GM12892 (cell line): ENCODE measurements around the genes DAB2 and TTC33.

DNA sequence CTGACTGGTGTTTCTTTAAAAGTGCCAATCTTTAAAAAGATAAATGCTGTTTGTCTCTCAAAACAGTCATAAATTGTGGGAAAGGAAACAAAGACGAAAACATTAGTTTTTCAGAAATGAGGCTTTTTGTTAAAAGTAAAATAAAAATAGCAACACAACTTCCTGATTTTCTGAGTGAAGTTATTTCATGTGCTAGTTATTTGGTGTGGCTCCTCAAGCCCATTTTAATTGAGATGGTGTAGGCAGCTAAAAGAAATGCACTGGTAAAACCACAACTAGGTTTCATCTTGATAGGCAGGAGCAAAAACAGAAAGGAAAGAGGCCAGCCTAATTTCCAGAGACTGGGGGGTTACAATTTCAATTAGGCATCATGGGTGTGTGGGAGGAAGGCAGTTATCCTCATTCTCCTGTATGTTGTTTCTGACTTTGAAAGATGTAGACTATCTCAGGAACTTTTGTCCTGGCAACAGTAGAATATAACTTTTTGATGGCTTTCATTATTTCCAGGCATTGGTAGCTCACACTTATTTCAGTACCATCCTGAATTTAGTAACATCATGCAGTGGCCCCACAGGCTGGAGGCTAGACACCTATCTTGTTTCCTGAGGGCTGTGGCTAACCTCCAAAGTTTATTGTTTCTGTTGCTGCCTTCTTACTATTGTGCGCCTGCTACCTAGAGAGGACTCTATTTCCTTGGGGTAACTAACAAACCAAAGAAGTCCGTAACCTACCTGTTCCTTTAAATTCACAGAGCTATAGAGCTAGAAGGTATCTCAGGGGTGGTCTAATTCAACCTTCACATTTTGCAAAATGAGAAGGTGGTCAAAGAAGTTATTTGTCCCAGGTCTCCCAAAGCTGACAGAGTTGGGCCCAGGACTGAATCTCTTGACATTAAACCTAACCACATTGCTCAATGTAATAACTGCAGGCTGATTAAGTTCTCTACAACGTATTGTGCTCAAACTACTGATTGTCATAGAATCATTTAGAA is 42.5 kb downstream of the FYB1 start:
- RRBS: no CpG with 5 or more reads among the region's 4 CpGs

- RRBS: no CpG with 5 or more reads among the region's 2 CpGs
Measured at GRCh38 chr5:39205555-39205915, 13.8 kb downstream of the FYB1 start.

DNA sequence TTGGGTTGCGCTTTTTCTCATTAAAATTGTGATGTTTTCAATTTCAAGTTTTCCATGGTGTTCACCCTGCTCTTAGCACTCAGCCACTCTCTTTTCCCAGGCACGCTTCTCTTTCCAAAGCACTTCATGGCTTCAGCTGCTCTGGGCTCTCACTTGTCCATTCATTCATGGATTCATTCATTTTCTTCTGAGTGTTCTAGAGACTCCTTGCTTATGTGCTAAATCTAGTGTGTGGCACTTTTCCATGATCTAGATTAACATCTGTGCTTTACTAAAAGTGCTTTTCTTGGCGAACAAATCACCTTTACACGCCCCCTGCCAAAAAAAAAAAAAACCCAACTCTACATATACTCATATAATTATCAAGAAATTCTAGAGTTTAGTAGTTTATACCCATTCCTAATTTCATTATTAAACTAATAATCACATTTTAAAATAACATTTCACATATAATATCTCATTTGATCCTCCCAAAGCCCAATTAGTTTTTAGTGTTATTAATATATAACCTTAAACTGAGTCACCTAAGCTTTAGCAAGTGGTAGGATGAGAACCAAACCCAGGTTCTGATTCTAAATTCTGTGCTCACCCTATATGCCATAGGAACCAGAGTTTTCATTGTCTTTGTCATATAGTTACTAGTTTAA is 6.5 kb downstream of the FYB1 start:
- RRBS: no CpG with 5 or more reads among the region's 4 CpGs

DNA sequence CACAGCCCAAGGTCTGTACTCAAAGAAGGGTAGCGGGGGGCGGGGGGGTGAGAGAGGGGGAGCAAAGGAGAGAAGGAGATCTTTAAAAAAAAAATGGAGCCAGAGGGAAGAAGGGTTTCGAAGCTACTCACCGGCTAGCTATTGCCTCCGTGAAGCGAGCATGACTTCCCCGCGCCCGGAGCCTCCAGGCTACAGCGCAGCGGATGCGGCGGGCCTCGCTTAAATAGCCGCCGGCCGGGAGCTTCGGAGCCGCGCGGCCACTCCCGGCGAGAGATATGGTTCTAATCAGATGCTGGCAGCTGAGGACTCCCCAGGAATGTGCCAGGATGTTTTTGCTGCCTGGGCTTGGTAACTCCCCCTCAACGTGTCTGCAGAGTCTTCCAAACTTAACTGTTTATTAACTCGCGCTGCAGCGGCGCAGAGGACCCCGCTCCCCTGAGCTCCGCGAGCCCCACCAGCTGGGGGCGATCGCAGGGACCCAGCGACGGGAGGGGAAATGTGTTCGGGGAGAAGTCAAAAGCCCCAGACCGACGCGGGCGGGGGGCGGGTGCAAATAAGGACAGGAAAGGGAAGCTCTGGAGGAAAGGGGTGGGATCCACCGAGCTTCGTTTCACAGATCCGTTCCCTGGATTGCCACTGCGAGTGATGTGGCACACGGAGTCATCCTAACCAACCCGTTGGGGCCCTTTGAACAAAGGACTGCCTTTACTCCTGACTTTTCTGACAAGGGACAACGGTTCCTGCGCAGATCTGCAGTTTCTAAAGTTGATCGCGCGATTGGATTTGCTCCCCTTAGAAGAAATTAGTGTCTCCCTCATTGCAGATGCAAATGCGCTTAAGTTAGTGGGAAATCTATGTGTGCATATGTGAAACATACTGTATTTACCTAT is at the start of gene DAB2:
DAB2 (minus strand) TSS at position 308 of the 890 bp plus-strand sequence.
- RRBS: 3% methylated on average over 12 of the region's 53 CpGs

DNA sequence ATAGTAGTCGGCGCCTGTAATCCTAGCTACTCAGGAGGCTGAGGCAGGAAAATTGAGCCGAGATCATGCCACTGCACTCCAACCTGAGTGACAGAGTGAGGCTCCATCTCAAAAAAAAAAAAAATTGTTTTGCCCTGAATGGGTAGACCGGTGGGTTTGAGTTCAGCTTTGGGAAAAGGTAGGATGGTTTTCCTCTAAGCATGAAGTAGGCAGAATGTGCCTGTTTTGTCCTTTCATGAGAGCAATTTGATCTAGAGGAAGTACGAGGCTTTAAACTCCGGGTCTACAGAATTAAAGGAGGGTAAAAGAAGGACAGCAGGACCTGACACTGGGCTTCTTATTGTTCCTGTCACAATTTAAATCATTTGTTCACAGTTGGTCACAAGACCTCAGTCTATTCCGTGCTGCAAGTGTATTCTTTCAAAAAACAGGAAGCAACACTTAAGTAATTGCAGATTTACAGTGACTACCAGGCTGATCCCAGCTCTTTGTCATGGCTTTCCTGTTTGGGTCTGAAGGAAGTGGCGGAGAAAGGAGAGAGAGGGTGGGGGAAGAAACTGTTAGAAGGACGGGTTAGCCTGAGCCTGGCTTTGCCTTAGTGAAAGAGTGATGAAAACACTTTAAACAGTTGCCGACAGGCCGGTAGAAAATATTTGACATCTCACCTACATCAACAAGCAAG is 101.9 kb upstream of the DAB2 start:
- RRBS: no CpG with 5 or more reads among the region's 11 CpGs

DNA sequence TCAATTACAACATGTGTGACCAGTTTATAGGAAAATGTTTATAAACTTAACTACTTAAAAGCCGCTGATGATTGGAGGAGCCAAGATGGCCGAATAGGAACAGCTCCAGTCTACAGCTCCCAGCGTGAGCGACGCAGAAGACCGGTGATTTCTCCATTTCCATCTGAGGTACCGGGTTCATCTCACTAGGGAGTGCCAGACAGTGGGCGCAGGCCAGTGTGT is 362.7 kb upstream of the DAB2 start:
- RRBS: no CpG with 5 or more reads among the region's 8 CpGs

- RRBS: no CpG with 5 or more reads among the region's 7 CpGs
Measured at GRCh38 chr5:40566190-40566596, 113.5 kb upstream of the PTGER4 start.

DNA sequence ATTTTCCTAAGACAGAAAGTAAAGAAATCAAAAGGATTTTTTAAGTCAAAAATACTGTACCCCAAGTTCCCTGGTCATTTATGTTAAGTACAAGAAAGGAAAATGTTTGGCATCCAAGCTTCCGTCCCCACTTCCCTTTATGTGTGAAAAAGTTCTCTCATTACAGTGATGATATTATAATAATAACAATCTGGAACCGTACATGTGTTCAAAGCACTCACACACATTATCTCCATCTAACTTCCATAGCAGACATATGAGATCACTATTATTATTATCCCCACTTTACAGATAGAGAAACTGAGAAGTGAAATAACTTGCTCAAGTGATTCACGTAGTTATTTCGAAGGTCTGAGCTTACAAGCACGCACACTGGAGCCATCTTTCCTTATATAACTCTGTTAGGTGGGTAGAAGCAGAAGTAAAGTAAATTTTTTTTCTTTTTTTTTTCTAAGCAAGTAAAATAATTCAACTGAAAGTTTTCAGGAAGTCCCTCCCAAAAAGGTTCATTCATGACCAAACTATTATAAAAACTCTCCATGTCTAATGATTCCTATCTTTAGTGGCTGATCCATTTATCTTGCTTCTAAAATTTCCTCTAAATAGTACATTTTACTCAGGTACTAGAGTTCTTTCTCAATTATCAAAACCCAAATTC is 62.9 kb upstream of the PTGER4 start:
- RRBS: no CpG with 5 or more reads among the region's 5 CpGs

GRCh38 chr5:40623549-40623865 is 56.2 kb upstream of the PTGER4 start:
- RRBS: no CpG with 5 or more reads among the region's 1 CpG

- RRBS: no CpG with 5 or more reads among the region's 4 CpGs
Measured at GRCh38 chr5:40649413-40649818, 30.3 kb upstream of the PTGER4 start.

- RRBS: no CpG with 5 or more reads among the region's 6 CpGs
Measured at GRCh38 chr5:40682305-40682707, 2.6 kb downstream of the PTGER4 start.

DNA sequence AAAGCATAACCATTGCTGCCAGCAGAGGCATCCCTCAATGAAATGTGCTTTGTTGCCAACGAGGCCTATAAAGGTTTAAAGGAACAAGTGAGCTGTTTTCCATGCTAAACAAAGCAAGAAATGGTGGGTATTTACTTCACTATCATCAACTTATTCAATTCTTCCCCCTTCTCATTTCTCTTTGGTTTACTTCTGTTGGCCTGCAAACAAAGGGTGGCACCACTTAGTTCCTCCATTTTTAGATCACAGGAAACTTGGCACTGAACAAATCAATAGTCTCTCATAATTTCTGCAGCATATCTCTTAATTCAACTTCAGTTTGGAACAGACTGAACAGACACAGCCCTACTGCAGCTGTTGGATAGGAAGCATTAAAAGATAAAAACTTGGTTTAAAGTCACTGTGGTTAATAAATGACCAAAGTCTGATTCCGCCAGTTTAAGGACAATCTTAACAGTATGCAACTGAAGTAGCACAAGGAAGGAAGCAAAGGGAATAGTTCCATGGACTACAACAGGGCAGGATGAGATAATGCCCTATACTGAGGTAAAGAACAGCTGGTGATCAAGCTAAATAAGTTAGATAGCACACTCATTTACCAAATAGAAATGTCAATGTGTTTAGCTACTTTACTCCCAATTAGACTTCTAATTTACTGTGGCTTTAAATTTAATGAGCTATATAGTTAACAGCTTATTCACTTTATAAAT is 21.6 kb downstream of the TTC33 start:
- RRBS: no CpG with 5 or more reads among the region's 2 CpGs

DNA sequence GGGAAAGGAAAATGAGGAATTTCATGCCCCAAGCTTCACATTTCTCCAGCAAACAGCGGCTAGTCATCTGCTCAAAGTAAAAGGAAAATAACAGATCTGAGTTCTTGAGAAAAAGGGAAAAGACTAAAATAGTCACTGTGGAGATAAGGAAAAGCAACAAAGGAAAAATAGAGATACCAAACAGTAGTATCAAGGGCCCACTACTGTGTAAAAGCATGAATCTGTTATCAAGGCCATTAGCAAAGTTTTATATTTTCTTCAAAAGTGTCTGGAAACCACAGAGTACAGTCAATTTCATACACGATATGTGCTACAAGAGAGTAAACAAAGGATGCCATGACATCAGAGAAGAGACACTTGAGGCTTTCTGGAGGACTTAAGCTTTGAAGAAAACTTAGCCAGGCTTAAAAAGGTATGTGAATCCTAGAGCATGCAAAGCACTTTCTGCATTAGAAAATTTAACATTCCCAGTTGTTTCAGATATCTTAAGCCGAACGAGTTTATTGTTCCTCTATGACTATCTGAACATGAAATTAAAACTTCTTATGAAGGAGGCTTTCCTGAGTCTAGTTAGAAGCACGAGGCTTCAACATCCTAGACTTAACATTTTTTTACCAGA is 1.3 kb downstream of the TTC33 start:
- RRBS: no CpG with 5 or more reads among the region's 5 CpGs

DNA sequence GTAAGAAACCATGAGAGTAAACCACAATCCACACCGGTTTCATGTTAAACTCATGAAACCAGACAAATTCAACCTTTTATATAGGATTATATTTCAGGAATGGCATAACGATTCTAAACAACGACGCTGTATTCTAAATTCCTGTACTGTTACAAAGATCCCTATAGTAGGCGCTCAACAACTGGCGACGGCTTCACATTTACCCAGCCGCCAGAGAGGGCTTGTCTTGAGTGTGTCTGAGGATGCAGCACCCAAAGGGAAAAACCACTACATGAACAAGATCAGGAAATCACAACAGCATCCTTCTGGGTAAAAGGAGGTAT is 806 bp downstream of the TTC33 start:
- RRBS: no CpG with 5 or more reads among the region's 8 CpGs

GRCh38 chr5:40755317-40756501 is at the start of gene TTC33:
Gene TTC33, minus strand, starts transcription at chr5:40755961.
- RRBS: no CpG with 5 or more reads among the region's 86 CpGs

GRCh38 chr5:41003651-41003987 is 67.5 kb downstream of the MROH2B start:
- RRBS: no CpG with 5 or more reads among the region's 2 CpGs

DNA sequence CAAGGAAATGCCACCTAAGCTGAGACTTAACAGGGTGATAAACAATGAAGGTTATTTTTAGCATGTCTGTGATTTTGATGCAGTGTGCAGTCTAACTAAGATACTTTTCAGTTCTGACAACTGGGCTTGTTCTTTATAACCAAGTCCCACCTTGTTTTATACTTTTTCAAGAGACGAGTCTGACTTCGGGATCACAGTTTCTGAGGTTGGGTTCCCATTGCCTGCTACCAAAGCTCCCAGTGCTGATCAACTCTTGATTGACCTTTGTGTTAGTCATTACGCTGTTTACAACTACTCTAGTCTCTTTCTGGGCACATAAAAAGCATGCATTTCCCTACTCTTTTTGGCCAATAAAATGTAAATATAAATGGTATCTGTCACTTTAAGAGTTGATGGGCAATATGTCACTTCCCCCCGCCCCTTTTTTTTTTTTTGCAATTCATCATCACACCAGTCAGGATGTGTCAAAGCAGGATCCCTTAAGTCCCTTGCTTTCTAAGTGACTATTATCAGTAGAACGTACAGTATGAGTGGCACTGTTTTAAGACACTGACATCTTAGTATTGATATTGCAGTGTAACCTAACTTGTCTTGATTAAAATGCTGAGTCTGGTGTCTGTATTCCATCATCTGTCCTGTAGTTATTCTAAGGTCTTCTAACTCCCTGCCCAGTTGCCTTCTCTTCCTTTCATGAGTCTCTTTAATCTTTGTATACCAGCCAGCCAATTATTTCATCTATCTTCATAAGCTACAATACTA is 31.3 kb downstream of the C6 start:
- RRBS: no CpG with 5 or more reads among the region's 5 CpGs

- RRBS: no CpG with 5 or more reads among the region's 1 CpG
Measured at GRCh38 chr5:41921844-41922372, 3.2 kb upstream of the FBXO4 start.

- RRBS: no CpG with 5 or more reads among the region's 1 CpG
Measured at GRCh38 chr5:42364398-42364799, 58.8 kb upstream of the GHR start.

DNA sequence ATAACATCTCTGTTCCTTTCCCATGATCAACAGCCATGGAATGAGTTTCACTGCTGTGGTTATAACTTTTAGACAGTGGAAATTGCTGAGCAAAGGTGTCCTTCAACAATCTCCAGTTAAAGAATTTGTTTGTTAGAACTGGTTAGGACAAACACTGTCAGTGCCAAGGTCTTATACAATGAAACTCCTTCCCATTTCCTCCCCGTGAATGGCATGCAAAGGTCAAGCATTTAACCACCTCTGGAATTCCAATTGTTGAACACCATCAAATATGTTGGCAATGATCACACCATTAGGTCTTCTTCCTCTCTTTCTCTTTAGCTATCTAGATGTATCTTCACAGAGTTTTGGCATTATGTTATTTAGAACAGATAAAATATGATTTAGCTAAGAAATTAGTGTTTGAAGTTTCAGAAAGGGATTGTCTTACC is 45.7 kb upstream of the GHR start:
- RRBS: no CpG with 5 or more reads among the region's 1 CpG